Camera-type eye (tissue), 1 donor: ENCODE measurements around a stretch of chr6.

- RAMPAGE, long total RNA = no peak
Observed at GRCh38 chr6:157719424-157719698, 103.7 kb upstream of the SNX9 start.

DNA sequence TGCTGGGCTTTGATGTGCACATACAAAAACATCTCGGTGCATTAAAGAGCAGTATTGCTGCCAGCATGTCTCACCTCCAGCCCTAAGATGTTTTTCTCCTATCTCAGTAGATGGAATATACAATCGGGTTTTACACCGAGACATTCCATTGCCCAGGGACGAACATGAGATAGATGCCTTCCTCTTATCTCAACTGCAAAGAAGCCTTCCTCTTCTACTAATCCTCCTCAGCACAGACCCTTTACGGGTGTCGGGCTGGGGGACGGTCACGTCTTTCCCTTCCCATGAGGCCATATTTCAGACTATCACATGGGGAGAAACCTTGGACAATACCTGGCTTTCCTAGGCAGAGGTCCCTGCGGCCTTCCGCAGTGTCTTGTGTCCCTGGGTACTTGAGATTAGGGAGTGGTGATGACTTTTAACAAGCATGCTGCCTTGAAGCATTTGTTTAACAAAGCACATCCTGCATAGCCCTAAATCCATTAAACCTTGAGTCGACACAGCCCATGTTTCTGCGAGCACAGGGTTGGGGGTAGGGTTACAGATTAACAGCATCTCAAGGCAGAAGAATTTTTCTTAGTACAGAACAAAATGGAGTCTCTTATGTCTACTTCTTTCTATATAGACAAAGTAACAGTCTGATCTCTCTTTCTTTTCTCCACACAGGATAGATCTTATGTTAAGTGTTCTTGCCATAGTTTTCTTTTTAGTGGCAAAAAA, 70.4 kb upstream of the SNX9 start:
- RAMPAGE, long total RNA = no peak

DNA sequence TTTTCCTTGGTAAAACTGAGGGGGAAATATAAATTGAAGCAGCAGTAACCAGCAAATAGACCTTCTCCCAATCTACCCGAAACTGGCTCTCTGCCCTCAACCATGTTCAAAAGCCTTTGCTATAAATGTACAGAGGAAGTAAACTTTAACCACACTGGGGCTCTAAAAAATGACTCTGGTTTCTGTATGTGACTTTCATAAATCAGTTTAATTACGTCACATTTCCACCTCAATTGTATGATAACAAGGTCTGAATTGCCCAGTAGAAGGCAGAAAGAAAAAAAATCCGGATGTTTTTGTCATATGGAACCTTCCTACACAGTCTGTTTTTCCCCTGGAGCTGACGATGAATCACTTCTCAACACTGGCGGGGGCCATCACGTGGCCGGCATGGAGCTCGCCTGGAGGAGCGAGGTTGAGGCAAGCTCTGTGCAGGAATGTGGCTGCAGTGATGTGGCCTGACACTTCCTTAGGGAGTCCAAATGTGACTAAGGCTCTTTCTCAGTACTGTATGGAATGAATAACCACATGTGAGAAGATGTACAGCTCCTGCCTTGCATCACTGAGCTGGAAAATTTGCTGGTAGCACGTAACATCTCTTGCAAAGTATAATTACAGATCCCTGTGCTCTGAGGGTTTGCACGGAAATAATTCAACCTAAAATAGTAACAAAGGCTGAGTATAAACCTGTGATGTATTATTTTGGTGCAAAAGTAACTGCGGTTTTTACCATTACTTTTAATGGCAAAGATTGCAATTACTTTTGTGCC, 58.6 kb upstream of the SNX9 start:
- RAMPAGE, long total RNA = no peak

DNA sequence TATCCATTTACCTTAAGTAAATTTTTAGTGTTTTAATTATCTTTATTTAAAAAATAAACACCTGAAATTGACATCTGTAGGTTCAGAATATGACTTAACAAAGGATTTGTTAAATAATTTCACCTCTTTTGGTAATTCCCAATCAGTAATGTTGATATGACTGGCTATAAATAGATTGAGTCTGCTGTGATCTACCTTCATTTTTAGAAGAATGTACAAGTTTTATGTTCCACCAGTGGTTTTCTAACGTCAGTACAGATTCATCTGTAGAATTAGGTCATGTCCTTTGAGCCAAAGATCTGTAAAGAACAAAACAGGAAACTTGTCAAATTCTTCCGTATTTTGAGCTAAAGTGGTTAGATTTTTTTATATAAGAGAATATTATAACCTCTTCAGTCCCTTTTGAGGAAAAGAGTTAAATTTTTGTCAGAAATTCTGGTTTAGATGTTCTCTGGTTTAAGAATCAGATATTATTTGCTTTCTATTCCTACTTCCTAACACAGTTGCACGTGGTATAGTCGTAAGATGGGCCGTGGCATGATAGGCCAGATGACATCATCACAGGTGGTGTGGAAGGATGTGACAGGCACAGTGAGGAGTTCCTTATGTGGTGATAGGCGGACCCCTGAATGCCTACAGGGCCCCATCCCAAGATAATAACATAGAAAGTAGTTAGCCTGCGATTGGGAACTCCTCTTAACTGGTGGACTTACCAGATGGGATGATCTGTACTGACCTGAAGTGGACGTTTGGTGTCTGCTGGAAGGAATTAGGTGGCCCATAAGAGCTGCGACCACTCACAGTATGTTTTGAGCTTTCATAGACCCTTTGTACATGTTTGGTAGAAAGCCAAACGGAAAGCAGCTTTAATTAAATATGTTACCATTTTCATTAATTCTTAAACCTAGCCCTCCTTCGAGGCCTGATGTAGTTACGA, 62.3 kb downstream of the SNX9 start:
- RAMPAGE, long total RNA = no peak

DNA sequence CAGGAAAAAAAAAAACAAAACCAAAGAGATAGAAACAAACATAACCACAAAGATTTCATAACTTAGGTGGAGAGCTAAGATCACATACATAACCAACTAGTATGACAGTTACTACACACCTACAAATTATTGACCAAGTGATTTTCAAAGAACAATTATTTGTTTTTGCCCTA, 69.3 kb downstream of the SNX9 start:
- RAMPAGE, long total RNA = no peak

GRCh38 chr6:157898388-157899265, 75.6 kb downstream of the SNX9 start:
- RAMPAGE, long total RNA = no peak

GRCh38 chr6:157904858-157905543, 76.7 kb upstream of the SYNJ2 start:
- RAMPAGE, long total RNA = no peak

DNA sequence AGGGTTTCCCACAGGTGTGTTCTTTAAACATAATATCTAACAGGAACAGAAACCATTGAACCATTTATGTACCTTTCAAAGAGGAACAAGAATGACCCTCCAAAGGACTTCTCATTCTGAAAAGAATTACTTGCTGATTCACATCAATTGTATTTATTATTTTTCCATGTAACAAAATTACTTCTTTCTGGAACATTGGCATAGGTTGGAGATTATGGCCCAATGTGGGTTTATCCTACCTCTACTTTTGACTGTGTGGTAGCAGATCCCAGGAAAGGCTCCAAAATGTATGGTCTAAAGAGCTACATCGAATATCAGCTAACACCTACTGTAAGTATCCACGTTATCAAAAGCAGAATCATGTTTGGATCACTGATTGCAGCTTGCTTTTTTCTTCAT, 72.2 kb upstream of the SYNJ2 start:
- RAMPAGE, long total RNA = no peak

GRCh38 chr6:157925228-157926289, 56.1 kb upstream of the SYNJ2 start:
- RAMPAGE, long total RNA = no peak

DNA sequence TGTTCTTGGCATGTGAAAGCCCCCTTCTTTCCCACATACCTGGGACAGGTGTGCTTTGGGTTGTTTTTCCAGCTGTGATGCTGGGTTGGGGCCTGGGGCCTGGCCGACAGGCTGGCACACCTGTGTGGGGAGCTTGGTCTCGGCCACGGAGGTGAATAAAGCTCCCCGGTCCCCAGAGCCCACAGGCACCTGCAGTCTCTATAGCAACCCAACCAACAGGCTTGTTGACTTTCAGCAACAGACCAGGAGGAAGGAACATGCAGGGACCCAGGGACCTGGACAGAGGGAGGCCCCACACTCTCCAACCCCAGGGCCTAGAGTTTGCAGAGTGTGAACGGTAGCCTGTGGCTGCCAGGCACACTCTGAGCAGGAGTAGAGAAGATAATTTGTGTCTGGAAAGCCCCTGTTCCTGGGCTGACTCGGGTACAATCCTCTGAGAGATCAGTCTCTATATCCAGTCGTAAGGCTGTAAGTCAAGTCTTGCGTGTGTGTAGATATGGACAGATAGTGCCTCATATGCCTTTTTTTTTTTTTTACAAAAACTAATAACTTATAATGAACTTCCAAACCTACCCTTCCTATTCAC, 14.6 kb upstream of the SYNJ2 start:
- RAMPAGE, long total RNA = no peak

- RAMPAGE, long total RNA = no peak
Observed at GRCh38 chr6:158011520-158012071, 29.9 kb downstream of the SYNJ2 start.

GRCh38 chr6:158034279-158034673, 52.6 kb downstream of the SYNJ2 start:
- RAMPAGE, long total RNA = no peak

DNA sequence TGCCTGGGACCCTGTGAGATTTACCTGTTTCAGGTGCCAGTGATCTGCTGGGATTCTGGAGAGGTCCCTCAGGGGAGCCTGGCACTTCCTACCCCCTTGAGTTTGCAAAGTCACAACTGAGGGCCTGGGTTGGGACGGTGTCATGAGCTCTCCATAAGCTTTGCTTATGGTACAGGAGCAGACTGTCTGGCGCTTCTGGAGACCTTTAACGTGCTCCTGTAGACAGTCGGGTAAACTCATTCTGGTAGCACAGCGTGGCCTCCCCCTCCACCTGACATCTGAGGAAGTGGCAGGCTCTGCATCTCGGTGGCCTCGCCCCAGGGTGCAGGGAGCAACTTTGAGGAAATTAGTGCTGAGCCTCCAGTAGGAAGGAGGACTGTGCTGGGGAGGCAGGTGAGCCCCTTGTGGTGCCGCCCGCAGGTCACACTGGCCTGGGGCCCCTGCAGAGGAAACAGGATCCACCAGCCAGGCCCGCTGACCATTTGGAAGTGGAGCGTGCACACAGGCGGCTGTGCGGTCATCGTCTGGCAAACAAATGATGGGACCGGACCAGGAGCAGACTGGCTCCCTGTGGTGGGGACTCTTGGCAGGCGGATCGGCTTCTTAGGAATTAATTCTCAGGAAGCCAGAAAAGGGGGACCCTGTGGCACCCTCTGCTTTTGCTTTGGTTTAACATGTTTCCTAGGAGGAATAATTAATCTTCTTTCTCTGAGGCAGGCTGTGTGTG, 57.9 kb downstream of the SYNJ2 start:
- RAMPAGE, long total RNA = no peak

GRCh38 chr6:158046692-158047470, 65.2 kb downstream of the SYNJ2 start:
- RAMPAGE, long total RNA = no peak

DNA sequence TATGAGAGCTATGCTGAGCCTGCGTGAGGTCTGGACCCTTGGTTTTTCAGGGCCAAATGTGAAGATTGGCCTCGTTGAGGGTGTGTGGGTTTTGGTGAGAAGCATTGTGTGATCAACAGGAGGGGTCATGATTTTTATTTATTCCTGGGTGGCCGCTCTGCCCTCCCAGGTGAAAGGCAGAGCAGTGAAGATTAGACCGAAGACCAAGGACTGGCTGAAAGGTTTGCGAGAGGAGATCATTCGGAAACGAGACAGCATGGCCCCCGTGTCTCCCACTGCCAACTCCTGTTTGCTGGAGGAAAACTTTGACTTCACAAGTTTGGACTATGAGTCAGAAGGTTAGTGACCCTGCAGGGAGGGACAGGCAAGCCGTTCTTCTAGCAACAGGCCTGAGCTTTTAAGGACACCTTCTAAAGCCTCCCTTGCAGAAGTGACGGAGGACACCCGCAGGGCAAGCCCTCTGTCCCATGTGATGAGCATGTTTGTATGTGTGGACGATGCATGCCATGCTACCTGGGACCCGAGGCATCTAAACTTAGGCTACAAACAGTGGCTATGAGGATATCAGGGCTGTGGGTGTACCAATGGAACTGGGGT, 84.7 kb downstream of the SERAC1 start:
- RAMPAGE, long total RNA = no peak

- RAMPAGE, long total RNA = no peak
Observed at GRCh38 chr6:158290482-158291144, 21.7 kb upstream of the TULP4 start.

DNA sequence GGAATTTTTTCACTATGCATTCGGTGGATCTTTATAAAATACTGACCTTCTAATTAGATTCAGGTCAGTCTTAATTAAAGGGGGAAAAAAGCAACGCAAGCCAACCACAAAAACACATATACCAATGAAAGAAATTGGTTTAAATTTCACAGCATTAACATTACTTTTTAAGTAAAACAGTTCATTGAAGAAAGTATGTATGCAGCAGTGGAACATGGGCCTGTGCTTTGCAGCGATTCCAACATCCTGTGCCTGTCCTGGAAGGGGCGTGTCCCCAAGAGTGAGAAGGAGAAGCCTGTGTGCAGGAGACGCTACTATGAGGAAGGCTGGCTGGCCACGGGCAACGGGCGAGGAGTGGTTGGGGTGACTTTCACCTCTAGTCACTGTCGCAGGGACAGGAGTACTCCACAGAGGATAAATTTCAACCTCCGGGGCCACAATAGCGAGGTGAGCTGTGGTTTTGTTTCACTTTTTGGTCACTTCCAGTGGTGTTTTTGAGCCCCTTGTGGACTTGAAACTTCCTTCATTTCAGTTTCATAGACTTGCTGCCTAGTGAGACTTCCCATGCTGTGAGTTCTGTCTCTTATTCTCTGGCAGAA, 1.7 kb downstream of the TULP4 start:
- RAMPAGE, long total RNA = no peak

GRCh38 chr6:158412042-158412484, 99.8 kb downstream of the TULP4 start:
- RAMPAGE, long total RNA = no peak

DNA sequence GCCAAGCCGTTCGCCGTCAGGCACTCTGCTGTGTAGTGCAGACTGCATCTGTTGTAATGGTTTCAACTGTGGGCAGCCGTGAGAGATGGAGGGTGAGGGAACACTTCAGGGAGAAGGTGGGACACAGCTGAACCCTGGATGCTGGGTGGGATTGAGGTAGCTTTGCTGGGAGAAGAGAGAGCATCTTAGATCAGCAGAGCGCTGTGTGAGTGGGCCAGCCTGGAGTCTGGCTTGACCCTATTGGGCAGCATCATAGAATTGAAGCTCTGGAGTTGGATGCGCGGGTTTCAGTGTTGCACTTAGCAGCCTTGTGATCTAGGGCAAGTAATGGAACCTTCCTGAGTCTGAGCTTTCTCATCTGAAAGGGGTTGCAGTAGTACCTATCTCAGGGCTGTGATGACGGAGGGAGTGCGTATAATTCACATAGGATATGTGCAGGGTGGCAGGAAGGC, 7.6 kb downstream of the TMEM181 start:
- RAMPAGE, long total RNA = no peak

- RAMPAGE, long total RNA = no peak
Observed at GRCh38 chr6:158627809-158628437, 16.6 kb downstream of the DYNLT1 start.